Colic lymph node (tissue), 1 donor: ENCODE measurements around the gene BORCS5.

DNA sequence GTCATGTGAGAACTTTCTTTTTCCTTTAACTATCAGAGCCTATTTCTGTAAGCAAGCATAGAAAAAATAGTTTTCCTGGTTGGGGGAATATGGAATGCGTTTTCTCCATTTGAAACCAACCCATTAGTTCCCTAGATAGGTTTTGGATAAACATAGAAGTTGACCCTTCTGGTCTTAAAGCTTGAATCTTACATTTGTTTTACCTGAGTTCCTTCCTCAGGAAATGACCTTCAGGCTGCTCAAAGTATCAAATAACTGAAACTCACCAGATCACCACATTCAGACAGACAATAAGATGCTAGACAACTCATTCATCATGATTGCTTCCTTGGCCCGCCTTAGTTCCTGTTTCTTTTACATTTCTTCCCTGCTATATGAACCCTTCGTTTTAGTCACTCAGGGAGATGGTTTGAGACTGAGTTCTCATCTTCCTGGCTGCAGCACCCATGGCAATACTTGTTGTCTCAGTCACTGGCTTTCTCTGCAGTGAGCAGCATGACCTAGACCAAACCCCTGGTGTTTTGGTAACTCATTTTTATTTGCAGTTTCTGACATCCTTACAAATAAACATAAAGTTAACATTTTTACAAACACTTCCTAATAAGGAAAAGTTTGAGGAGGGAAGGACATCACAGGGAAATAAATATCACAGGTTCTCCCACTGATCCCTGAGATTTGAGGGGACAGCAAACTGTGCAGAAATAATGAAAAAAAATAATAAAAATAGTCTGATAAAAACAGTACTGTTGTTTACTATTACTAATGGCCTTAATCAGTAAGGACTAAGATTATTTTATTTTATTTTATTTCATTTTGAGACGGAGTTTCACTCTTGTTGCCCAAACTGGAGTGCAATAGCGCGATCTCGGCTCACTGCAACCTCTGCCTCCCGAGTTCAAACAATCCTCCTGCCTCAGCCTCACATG, 52.0 kb downstream of the LRP6 start:
- PRO-cap = no peak

- PRO-cap = no peak
Observed at GRCh38 chr12:12331965-12332282, 18.1 kb downstream of the MANSC1 start.

- PRO-cap = bidirectional peak, plus-strand start at chr12:12357118, minus-strand start at chr12:12356862; bidirectional peak, plus-strand start at chr12:12357576, minus-strand start at chr12:12357498; bidirectional peak, plus-strand start at chr12:12357669, minus-strand start at chr12:12357677
Observed at GRCh38 chr12:12356686-12357865, at the start of gene BORCS5. Gene BORCS5, plus strand, starts transcription at chr12:12357078.

- PRO-cap = no peak
Observed at GRCh38 chr12:12358836-12359090, 1.9 kb downstream of the BORCS5 start.

GRCh38 chr12:12399816-12400193, 42.9 kb downstream of the BORCS5 start:
- PRO-cap = no peak

GRCh38 chr12:12400194-12400540, 43.3 kb downstream of the BORCS5 start:
- PRO-cap = no peak

- PRO-cap = no peak
Observed at GRCh38 chr12:12486515-12487431, 75.9 kb downstream of the DUSP16 start.

GRCh38 chr12:12492818-12493776, 69.6 kb downstream of the DUSP16 start:
- PRO-cap = no peak

DNA sequence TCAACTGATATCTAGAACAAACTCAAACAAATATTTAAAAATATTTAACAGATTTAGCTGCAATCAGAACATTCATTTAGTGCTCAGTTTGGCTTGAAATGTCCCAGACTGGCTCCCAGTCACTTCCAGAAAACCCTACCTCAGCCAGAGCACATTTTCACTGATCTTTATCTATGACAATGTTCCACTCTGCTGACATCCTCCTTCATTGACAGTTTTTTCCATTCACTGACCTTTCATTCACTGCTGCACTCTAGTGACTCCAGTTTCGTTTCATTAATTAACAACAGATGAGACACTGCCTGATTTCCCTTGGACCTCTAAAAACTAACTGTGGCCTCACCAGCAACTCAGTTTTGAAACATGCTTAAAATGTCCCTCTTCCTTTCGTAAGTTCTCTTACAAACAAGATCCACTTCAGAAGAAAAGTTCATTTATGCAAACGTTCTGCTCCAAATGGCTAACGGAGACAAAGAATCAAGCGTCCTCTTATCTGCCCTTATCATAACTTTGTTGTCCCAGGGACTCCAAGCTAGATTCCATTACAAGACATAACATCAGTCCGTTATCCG, 56.7 kb downstream of the DUSP16 start:
- PRO-cap = bidirectional peak, plus-strand start at position 279 of the sequence, minus-strand start at position 133 of the sequence

DNA sequence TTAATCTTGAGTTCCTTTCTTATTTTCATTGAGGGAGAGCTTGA, 722 bp upstream of the CDKN1B start:
- PRO-cap = bidirectional peak, plus-strand start at position 28 of the sequence, minus-strand start outside the sequence

DNA sequence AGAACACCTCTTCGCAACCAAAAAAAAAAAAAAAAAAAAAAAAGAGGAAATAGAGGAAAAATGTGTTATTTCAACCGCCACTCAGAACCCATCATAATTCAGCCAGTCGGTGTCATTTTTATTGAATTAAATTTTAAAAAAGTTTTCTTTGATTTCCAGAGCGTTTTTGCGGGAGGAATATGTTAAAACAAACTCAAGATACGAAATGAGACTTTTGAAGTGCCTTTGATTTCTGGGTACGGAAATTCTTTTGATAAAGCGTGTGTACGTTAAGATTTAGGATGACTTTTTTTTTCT, 8.9 kb downstream of the CDKN1B start:
- PRO-cap = bidirectional peak, plus-strand start at position 84 of the sequence, minus-strand start outside the sequence

DNA sequence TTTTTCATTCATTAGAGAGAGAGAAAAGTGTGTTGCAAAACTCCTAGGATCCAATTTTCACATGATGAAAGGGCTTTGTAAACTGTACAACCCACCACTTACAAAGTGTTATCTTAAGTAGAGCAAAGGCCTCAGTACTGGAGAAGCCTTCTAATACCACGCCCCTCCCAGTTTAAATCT, 857 bp downstream of the APOLD1 start:
- PRO-cap = no peak

- PRO-cap = no peak
Observed at GRCh38 chr12:12788149-12788574, 2.7 kb downstream of the APOLD1 start.

- PRO-cap = no peak
Observed at GRCh38 chr12:12837551-12838240, 24.6 kb downstream of the DDX47 start.

DNA sequence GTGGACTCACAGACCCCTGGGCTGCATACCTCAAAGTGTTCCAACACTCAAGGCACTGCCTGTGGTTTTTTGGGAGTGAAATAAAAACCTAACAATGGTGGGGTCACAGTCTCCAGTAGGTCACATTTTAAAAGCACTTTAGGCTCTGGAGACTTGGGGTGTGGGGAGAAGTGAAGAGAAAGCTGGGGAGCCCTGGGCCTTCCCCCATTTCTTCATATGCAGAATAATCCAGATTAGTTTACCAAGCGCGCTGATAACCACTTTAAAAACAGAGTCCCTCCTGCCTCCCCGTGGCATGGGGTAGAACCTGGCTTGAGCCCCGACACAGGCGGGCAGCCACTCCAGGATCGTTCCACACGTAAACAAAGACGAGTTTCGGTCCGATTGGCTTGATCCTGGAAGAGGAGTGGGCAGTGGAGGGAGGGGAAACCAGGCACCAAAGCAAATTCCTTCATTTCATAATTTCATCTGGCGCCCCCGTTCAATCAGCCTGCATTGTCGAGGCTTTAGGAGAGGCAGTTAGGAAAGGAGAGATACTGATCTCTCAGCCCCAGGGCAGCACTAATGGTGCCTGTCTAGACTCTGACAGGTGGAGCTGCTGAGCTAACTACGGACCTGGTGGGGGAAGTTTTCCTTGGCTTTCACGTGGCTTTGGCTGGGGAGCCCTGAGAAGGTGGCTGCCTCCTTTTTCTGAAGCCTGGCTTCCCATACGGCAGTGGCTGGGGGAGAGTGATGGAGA, 871 bp upstream of the GPRC5A start:
- PRO-cap = no peak

DNA sequence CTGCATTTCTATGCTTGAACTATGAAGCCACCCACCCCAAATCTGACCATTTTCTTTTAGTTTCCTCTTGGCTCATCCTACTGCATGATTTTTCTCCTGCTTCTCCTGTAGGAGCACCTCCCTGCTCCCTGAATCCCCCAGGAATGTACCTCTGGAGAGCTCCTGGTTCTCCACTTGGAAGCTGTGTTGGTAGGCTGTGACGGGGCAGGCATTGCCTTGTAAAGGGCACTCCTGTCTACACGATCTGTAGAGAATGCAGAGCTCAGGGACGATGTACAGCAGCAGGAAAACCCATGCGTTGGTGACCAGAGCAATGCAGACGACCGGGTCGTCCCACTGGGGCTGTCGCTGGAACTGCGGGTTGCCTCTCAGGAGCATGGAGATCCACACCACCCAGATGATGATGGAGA, 2.6 kb downstream of the GPRC5D start:
- PRO-cap = no peak

GRCh38 chr12:12975653-12976162, 23.7 kb upstream of the GPRC5D start:
- PRO-cap = no peak

GRCh38 chr12:13116888-13117280, 13.4 kb upstream of the GSG1 start:
- PRO-cap = no peak

GRCh38 chr12:13124741-13125629, 21.5 kb upstream of the GSG1 start:
- PRO-cap = no peak

GRCh38 chr12:13146439-13147065, 43.1 kb upstream of the GSG1 start:
- PRO-cap = no peak